Astrocyte (in vitro differentiated cells and primary cell): ENCODE results near the genes TLE4, SPATA31D4, KIF27 and RMI1.

DNA sequence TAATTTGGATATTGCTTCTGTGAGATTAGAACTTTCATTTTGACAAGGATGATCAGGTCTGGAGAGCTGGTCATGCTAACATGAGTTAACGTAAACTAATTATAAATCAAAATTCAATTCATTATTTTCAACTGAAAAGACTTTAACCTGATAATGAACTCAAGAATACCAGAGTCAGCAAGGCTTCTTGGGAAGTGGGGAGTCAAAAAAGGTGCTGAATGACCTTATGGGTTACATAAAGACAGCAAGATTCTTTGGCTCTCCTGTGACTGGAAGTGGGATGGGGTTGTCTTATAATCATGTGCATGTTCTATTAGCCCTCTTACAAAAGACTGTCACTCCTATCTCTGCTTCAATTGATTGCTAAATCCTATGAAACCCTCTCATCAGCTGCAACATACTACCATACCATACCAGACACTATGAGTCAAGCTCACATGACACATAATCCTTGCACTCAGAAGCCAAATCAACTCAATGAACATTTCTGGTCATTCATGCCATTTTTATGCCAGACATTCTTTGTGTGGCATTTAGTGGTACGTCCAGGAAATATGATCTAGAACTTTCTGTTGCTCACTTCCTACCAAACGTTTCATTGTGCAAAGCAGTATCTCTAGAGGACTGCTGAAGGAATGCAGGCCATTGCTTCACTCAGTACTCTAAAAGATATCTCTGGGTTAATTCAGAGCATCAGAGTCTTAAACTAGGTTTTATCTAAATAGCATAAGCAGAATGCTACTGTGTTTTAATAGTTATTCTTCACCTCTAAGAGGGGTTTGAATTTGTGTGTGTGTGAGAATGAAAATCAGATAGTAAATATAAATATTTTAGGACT lies 159.1 kb upstream of the GNA14 start:
- PRO-cap: unidirectional peak, minus-strand start at position 261 of the sequence
- RRBS, 2 experiments: no CpG with 5 or more reads among the region's 3 CpGs

GRCh38 chr9:77879566-77880062 lies 152.0 kb downstream of the GNAQ start:
- PRO-cap: no peak
- RRBS, 2 experiments: no CpG with 5 or more reads among the region's 5 CpGs

DNA sequence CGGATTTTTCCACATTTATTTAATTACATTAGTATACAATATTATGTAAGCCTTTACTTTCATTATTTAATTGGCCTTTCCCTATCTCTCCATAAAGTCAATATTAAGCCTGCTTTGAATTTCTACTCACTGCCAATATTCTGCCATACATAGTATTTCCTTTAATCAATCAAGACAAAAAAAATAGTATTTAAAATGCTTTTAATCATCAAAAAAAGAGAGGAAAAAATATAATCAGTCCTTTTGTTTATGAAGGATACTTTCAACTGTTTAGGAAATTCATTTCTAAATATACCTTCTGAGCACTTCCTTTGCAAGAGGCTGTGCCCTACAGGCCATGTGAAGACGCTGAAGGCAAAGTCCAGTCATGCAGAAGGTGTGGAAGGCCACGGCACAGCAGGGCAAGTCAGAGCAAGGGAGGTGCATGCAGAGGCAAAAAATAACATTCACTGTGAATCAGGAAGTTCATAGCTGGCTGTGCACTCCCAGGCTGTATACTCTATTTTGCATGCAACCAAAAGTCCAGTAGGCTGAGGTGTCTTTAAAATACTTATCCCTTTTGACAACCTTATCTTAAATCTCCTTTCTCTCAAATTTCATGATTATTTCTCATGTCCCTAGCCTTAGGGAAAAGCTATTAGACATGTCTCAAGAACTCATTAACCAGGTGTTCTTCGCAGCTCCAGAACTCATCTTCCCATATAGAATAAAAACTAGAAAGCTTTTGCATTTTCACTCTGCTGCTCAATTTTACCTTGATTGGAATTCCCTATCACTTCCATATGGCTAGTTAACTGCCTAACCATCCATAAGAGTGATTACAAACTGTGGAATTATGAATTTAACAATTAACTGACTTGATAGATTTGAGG lies 50.3 kb downstream of the GNAQ start:
- PRO-cap: no peak
- RRBS, 2 experiments: no CpG with 5 or more reads among the region's 4 CpGs

GRCh38 chr9:78032017-78032791 lies 593 bp upstream of the GNAQ start:
- PRO-cap: bidirectional peak, plus-strand start at chr9:78032145, minus-strand start at chr9:78031950; bidirectional peak, plus-strand start at chr9:78032404, minus-strand start at chr9:78032484
- RRBS, 2 experiments: under 1 to 2% methylated on average over 51 to 54 of the region's 89 CpGs

- PRO-cap: bidirectional peak, plus-strand start at chr9:78296542, minus-strand start at chr9:78296495
- RRBS, 2 experiments: no CpG with 5 or more reads among the region's 25 CpGs
Observed at GRCh38 chr9:78295965-78296709, 788 bp upstream of the PSAT1 start.

- PRO-cap: no peak
- RRBS, 2 experiments: no CpG with 5 or more reads among the region's 7 CpGs
Observed at GRCh38 chr9:78821547-78822096, 524.7 kb downstream of the PSAT1 start.

GRCh38 chr9:79093052-79093329 lies 478.8 kb upstream of the TLE4 start:
- PRO-cap: no peak
- RRBS, 2 experiments: no CpG with 5 or more reads among the region's 3 CpGs

- PRO-cap: unidirectional peak, plus-strand start at chr9:79571965; unidirectional peak, plus-strand start at chr9:79572181
- RRBS, 2 experiments: 0 to 3% methylated on average over 2 of the region's 33 CpGs
Observed at GRCh38 chr9:79571634-79572347, at the start of gene TLE4. Gene TLE4, plus strand, starts transcription at chr9:79571965.

DNA sequence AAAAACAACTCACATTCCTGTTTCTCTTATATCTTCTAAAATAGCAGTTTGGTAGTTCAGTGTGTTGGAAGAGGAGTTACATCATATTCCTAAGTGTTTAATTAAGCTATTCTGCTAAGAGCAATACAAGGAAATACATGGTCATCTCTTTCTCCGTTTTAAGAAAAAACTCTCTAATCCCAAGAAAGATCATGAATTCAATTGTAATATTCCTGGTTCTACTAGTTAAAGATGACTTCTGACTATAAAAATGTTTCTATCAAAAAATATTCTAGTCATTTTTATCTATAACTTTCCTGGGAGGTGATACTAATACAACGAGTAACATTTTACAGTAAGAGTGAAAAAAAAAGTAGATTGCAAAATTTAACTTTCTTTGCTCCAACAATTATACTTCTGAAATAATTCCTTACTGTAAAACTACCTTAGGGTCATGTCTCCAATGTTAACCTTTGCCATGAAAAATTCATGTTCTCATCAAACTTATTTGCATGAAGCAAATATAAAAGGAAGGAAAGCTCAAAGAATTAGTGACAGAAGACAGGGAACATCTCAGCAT lies 505.3 kb downstream of the TLE1 start:
- PRO-cap: unidirectional peak, minus-strand start at position 283 of the sequence
- RRBS, 2 experiments: no CpG with 5 or more reads among the region's 2 CpGs

- PRO-cap: no peak
- RRBS, 2 experiments: no CpG with 5 or more reads among the region's 2 CpGs
Observed at GRCh38 chr9:81335919-81336386, 353.4 kb downstream of the TLE1 start.

DNA sequence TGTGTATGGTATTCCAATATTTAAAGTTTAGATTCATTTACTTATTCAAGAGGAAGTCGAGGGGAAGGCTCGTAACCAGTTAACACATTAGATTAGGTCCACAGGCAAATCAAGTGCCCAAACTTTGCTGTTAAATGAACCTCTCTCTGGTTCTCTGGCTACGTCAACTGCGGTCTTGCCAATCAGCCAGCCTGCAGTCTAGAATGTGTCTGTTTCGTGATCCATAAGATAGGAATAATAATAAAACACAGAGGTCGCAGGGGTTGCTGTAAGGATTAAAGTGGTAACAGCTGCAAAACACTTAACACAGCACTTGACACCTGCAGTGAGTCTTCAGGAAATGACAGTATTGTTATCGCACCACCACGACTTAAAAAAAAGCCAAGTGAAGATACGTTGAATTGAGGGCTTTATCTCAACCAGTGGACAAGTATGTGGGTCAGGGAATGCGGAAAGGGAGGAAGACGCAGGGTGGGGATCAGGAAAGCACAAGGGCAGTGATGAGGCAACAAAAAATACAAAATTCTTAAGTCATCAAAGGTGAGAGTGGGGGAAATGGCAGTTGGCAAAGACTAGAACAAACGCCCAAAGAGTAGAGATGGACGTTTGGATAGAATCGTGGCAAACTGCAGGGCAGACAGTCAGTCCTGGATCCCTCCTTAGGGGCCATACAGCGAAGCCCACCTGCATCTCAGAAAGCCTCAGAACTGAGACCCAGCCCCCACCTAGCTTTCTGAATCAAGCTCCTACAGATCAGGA lies 92.3 kb downstream of the TLE1 start:
- PRO-cap: no peak
- RRBS, 2 experiments: no CpG with 5 or more reads among the region's 15 CpGs

DNA sequence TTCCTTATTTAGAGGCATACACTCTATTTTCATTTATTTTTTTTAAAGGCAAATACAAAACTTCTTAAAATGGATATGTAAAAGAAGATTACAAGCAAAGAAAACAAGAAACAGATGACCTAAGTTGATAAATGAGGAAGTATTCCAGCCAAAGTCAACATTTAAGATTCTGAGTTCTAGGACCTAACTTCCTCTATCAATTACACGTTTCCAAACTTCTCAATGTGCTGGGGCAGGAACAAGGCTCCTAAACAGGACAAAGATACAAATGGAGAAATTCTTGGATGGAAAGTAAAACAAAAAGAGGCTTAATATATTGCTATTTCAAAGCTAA lies 89.5 kb downstream of the TLE1 start:
- PRO-cap: no peak
- RRBS, 2 experiments: no CpG with 5 or more reads among the region's 1 CpG

DNA sequence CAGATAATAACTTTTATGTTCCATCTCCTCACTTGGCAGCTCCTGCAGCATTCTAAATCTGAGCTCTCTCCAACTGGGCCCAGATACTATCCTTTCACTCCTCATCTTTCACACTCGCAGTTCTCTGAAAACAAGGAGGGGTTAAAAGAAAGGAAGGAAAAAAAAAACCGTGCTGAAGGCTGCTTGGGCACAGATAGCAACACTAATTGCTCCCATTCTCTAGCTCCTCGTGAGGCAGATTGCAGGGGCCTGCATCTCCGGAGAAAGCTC lies 24.0 kb downstream of the TLE1 start:
- PRO-cap: no peak
- RRBS, 2 experiments: no CpG with 5 or more reads among the region's 4 CpGs

DNA sequence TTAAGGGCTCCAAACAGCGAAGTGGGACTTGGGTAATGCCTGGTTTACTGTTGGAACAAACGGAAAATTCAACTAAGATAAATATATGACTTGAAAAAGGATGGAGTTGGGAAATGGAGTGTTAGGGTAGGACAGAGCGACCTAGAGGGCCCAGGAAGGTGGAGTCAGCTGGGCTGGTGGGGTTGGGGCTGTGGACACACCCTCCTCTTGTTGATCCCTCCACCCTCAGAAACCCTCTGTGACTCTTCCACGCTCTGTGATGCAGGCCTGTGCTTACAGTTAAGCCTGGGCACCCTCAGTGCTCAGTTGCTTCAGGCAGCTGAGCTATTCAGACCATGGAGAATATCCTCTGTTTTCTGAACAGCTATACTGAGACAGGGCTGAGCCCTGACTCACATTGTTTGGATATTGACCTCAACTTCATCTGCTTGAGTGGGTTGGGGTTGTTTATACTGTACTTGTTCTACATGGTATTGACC lies at the start of gene SPATA31D4:
Gene SPATA31D4 (plus strand): TSS at position 250 of the 479 bp plus-strand sequence.
- PRO-cap: no peak
- RRBS, 2 experiments: no CpG with 5 or more reads among the region's 4 CpGs

DNA sequence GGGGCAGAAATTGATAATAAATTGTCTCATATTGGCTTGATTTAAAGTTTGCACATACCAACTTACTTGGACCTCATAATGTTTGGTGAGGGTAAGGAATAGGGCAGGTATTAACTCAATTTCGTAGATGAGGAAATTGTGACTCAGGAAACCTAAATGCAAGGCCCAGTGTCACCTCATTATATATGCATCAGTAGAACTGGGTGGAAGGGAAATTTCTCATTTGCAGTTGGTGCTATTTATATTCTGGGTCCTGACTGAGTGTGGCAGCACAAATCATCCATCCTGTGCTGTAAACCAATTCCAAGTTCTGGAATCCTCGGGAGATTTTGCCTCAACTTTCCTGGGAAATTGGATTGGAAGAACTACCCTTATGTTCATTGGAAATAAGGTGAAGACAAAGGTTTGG lies 103.1 kb downstream of the SPATA31D1 start:
- PRO-cap: no peak
- RRBS, 2 experiments: no CpG with 5 or more reads among the region's 2 CpGs

GRCh38 chr9:82456278-82456537 lies 467.6 kb downstream of the SPATA31D1 start:
- PRO-cap: no peak
- RRBS, 2 experiments: no CpG with 5 or more reads among the region's 1 CpG

GRCh38 chr9:83510875-83511452 lies 27.2 kb downstream of the FRMD3 start:
- PRO-cap: no peak
- RRBS, 2 experiments: no CpG with 5 or more reads among the region's 4 CpGs

DNA sequence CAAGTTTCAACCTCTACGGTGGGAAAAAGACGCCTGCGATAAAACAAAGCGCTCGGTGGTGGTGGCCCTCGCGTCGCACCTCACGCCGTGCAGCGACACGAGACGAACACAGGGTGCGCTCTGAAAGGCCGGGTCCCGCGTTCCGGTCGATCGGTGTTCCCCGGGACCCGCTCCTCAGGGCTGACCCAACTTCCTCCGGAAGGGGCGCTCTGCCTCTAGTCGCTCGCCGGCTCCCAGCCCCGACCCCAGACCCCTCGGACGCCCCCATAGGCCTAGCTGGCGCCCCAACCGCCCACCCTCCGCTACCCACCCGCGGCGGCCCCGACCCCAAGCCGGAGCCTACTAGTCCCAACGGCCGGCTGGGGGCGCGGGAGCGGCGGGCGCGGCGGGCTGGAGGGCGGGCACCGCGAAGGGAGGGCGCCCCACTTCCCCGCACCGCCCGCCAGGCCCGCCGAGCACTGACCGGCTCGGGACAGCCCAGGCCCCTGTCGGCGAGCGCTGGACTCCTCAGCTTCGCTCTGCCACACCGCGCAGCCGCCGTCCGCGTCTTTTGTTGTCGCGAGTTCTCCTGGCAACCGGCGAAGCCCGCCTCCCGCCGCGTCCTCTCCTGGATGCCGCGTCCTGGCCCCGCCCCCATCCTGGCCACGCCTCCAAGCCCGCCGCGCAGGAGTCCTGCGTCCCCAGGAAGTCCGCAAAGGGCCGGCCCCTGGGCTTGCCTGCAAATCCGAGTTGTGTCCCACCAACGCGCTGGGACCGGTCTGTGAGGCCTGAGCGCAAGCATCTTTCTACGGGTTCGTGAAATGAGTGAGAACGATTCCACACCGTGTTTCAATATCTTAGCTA lies at the start of gene KIF27:
Gene KIF27 (minus strand): TSS at position 525 of the 843 bp plus-strand sequence.
- PRO-cap: bidirectional peak, plus-strand start at position 721 of the sequence, minus-strand start at position 460 of the sequence
- RRBS, 2 experiments: 2% methylated on average over 15 to 37 of the region's 95 CpGs

GRCh38 chr9:83980661-83981909 lies at the start of gene RMI1:
Gene RMI1, plus strand, starts transcription at chr9:83980805.
- PRO-cap: bidirectional peak, plus-strand start at chr9:83980838, minus-strand start at chr9:83980582
- RRBS, 2 experiments: under 1 to 2% methylated on average over 16 of the region's 82 CpGs

DNA sequence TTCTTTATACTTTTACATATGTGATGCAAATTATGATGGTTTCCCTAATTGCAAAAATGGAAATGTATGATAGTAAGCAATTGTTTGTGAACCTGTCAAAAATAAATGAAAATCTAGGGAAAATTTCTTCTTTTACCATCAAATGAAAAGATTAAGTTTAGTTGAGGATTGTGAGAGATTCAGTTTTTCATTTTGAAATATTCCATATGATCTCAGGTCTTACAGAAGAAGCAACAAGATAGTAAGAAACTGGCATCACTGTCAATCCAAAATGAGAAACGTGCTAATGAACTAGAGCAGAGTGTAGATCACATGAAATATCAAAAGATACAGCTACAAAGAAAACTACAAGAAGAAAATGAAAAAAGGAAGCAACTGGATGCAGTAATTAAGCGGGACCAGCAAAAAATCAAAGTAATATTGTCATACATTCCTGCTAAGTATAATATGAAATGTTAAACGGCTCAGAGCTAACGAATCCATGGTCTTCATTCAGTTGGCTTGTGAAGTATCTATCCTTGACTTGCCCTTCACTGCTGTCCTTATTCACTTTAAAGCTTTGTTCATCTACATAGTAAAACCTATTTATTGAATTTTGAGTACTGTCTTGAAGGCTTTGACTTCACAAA lies 91.7 kb upstream of the NAA35 start:
- PRO-cap: no peak
- RRBS, 2 experiments: no CpG with 5 or more reads among the region's 4 CpGs